ENCODE measurements around a stretch of chr9.

GRCh38 chr9:124125647-124126144 is 114.1 kb downstream of the LHX2 start:
- PRO-cap: no peak

DNA sequence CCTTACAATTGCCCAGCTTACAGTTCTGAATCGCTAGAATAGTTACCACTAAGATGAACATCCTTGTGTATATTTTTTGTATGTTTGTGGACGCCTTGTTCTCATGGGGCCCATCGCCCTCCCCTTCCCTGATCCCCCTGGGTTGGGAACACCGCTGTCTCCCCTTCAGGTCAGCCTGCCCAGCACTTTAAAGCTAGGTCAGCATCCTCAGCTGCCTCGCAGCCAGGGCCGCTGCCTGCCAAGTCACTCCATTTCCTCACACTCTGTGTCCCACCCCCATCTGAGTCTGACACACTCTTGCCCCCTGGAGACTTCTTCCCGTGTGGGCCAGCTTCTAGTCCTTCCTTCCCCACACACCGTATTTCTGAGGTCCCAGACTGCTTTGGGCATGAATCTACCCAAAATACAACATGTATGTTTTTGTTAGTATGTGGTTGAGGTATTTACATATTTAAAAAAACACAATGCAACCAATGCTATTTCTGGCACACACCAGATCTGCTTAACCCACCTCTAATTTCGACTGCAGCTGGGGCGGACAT is 120.5 kb upstream of the NEK6 start:
- PRO-cap: no peak

DNA sequence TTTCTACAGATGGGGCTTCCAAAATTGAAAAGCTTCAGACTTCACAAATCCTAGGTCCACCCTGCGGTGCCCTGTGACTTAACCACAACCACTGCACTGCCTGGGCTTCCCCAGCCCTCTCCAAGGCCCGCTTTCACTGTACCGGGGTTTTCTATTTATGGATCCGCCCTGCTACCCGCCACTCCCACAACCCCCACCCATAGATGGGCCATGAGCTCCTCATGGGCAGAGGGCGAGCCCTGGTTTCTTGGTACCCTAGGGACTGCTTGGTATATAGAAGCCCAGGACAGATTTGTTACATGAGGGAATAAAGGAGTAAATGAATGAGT is 39.9 kb upstream of the NEK6 start:
- PRO-cap: no peak

- PRO-cap: bidirectional peak, plus-strand start at chr9:124271317, minus-strand start at chr9:124271185
These were observed 13.2 kb downstream of the NEK6 start for GRCh38 chr9:124270721-124271504.

DNA sequence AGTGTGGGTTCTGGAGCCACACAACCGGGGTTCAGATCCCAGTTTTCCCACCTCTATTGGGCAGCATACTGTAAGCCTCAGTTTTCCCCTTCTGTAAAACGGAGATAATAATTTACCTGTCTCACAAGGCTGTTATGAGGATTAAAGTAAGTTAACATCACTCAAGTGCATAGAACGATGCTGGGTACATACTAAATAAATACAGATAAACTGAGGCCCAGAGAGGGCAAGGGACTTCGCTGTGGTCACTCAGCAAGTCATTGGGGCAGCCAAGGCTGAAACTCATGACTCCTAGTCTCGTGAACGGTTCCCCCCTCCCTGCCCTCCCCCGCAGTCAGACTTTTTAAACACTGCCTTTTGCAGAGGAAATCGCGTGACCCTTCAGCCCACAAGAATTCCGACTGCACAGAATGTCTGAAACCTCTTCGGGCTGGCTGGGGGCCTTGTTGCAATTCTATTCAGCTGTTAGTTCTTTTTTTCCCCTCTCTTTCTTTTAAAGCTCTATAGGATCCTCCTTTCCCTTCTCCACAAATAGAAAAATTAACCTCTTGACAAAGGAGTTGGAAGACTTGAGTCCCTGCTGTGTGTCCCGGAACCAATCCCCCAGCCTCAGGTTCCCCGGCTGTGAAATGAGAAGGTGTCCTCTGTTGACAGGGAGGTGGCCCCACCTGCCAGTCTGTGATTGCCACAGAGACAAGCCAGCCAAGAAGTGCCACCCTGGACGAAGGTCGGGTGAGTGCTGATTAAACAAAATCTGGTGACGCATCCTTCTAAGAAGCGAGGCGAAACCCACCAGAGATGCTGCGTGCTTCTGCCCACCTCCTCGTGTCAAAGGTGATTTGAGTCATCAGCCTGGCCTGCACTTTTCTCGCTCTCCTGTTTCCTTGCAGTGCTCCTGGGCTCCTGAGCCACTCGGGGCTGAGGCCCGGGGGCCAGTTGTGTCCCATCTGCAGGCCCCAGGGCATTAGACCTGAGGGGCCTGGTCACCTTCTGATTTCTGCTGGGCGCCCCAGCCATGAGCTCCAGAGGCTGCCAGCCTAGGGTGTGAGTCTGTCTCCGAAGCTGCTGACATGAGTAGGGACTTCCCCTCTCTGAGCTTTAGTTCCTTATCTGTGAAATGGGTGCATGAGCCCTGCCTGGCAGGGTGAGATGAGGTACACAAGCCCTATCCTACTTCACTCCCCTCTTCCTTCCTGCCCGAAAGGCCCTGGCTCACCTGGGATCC is 28.4 kb downstream of the NEK6 start:
- PRO-cap: bidirectional peak, plus-strand start at position 384 of the sequence, minus-strand start at position 259 of the sequence; bidirectional peak, plus-strand start at position 889 of the sequence, minus-strand start at position 611 of the sequence

- PRO-cap: no peak
These were observed 39.7 kb downstream of the NEK6 start for GRCh38 chr9:124297327-124298036.

DNA sequence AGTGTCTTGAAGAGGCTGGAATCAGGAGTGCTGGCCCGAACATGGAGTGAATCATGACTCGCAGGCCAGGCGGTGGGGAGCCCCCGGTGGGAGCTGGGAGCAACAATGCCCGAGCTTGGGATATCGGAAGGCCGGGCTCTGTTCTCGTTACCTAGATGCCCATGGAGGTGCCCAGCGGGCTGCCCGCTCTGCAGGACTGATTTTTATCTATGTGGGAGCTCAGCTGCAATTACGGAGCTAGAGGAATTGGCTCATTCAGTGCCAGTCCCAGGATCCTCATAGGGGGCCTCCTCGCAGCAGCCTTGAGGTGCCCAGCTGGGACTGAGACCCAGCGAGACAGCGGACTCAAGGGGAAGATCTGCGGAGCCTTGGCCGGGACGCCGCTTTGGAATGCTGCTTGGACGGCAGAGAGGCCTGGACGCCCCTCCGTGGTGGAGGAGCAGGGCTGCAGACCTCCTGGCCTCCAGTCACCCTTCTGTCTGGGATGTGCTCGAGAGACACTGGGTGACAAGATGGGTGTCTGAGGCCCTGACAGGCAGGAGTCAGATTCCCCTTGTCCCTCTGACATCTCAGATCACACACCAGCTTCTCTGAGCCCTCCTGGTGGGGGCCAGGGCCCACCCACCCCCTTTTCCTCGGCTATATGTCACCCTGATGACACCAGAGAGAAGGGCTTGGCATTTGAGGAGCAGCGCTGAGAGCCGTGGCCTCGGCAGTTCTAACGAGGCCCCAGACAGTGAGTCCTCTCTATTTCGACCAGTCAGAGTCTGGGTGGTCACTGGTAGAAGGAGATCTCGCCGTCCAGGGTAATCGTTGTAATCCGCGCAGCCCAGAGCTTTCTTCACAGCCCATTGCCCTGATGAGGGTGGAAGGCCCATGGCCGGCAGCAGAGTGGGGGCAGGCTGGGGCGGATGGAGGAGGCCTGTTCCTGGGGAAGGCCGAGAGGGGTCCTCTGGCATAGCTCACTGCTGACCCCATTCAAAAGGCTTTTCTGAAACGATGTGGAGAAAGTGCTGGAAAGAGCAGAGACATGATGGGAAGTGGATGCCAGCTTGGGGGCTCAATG is 70.4 kb downstream of the PSMB7 start:
- PRO-cap: bidirectional peak, plus-strand start at position 666 of the sequence, minus-strand start at position 474 of the sequence

- PRO-cap: no peak
These were observed 62.5 kb downstream of the PSMB7 start for GRCh38 chr9:124352470-124353354.

DNA sequence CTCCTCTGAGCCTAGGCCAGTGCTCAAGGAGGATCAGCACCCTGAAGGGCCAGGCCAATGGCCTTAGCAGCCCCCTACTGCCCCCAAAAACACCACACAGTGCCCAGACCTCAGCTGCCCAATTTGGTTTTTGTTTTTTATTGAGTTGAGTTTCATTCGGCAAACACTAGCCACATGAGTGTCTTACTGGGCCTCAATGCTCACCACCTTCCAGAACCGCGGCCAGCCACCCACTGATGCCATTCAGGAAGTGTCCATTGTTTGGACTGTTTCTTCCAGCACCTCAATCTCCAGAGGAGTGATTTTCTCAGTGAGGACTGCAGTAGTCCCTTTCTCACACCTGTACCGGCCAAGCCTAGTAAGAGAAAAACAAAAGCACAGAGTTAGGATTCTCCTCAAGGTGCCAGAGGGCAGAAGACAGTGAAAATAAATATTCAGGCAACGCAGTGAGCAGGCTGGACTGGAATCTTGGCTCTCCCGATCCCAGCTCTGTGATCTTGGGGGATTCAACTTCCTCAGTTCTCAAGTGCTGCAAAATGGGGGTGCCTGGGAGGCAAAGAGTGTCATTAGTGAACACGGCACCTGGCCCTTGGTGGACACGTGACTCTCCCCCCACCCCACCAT is 61.8 kb downstream of the PSMB7 start:
- PRO-cap: no peak

DNA sequence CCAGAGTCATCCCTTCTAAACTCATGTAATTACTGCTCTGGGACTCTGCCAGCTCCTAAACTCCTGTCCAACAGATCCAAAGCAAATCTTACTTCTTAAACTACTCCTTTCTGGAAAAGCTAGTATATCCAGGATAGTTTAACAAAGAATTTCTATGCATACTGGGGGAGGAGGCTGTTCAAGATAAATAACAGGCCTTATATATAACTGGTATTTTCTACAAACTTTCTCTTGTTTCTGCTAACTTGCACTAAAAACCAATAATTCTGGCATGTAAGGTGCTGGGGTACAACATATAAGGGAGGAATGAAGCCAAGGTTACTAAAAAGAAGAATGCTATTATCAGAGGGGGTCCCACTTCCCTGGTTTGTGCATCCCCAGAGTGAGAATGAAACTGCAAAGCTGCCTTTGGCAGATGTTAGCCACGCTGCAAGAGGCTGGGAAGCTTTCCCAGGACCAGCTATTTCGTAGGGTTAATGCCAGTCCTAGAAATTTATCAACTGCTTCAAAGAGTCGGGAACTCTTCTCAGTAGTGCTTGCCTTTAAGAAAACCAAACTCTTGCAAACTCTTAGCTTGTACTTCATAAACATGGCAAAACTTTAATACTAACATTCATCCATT is 87.3 kb upstream of the NR5A1 start:
- PRO-cap: no peak

- PRO-cap: no peak
These were observed 88.4 kb upstream of the NR5A1 start for GRCh38 chr9:124595495-124596096.

DNA sequence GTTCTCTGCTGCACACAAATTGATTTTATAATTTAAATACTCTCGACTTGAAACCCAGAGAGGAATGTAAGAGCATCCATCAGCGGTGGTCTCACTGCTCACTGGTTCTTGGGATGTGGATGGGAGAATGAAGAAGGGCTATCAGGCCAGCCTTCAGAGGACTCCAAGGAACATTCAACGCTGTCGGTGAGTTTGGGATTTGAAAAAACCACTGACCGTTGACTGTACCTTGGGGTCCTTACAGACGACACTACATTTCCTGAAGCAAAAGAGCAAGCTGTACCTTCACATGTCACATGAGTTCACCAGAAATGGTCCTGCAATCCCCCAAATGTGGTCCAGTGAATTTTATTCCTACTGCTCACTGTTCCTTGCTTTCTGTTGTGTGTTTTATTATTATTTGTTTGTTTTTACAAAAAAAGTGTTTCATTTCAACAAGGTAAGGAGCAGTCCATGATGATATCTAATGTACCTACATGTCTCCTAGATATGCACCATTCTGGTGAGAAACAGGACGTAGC is 78.7 kb downstream of the NR6A1 start:
- PRO-cap: no peak

DNA sequence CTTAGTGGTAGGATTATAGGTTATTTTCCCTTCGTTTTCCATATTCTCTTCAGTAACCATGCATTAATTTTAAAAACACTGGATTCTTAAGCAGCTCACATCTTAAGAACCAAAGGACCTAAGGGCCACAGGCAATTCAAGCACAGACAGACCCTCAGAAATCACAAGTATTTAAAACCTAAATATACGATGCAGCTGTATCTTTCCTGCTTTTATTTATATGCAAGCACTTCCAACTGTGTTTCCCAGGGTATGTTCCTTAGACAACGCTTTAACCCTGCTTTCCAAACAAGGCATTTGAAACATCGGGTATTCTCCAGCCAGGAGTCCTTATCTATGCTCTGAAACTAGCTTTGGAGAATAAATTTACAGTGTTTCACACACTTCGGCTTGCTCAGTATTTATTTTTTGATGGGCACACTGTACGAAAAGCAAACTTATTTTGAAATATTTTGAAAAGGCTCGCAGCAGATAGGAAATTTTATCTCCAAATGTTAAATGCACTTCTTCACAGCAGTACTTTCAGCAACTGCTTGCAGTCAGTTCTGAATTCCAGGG is 13.5 kb downstream of the NR6A1 start:
- PRO-cap: no peak

- PRO-cap: no peak
These were observed 1.2 kb upstream of the WDR38 start for GRCh38 chr9:124852066-124852458.

DNA sequence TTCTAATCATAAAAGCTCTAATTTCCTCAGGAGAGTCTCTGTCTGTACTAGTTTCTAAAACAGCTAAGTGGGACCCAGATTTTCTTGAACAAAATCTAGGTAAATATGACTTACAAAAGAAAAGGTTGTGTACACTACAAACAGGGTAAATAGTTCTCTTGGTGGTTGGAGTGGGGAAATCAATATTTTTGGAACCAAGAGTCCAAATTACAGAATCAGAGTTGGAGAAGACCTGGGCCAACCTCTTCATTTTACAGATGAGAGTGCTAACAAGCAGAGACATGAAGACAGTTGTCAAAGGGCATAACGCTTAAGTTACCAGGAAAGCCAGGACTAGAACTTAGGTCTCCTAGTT is 9.2 kb upstream of the GOLGA1 start:
- PRO-cap: no peak

DNA sequence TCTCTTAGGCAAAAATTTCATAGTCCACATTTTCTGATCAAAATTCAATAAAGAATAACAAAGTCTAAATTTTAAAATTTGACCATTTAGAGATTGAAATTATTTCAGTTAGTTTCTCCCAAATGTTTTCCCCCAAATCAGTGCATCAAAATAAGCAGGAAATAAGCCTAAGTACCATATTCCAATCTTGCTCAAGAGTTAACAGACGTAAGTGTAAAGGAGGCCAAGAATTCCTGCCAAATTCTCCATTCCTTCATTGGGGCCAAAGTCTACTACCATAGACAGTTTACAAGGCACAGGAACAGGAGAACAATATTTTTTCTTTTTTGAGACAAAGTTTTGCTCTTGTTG is 128.1 kb downstream of the MAPKAP1 start:
- PRO-cap: no peak

- PRO-cap: no peak
These were observed 121.3 kb downstream of the MAPKAP1 start for GRCh38 chr9:125585513-125586330.

DNA sequence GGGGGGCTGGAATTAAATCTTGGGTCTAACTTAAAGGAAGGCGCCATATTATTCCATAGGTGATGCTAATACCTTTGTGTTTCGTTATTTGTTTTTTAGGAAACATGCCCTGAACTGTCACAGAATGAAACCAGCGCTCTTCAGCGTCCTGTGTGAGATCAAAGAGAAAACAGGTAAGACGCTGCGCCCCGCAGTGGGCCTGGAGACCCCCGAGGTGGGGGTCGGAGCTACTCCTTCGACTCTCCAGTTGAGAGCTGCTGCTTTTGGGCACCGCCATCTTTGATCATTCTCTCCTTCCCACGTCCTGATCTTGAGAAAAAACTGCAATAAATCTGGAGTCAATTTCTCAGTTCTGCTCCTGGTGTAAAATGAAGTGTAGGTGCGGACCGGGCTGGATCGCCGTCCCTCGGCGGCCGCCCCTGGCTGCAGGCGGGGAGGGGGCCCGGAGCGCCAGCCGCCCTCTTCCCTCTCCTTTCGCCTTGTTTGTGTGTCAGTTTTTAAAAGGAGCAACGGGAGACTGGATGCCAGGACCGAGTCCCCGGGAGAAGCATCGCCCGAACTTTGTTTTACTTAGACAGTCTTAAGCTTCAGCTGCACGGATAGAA is 1.4 kb downstream of the PBX3 start:
- PRO-cap: unidirectional peak, minus-strand start at position 476 of the sequence

GRCh38 chr9:125820186-125820974 is 73.2 kb downstream of the PBX3 start:
- PRO-cap: no peak

DNA sequence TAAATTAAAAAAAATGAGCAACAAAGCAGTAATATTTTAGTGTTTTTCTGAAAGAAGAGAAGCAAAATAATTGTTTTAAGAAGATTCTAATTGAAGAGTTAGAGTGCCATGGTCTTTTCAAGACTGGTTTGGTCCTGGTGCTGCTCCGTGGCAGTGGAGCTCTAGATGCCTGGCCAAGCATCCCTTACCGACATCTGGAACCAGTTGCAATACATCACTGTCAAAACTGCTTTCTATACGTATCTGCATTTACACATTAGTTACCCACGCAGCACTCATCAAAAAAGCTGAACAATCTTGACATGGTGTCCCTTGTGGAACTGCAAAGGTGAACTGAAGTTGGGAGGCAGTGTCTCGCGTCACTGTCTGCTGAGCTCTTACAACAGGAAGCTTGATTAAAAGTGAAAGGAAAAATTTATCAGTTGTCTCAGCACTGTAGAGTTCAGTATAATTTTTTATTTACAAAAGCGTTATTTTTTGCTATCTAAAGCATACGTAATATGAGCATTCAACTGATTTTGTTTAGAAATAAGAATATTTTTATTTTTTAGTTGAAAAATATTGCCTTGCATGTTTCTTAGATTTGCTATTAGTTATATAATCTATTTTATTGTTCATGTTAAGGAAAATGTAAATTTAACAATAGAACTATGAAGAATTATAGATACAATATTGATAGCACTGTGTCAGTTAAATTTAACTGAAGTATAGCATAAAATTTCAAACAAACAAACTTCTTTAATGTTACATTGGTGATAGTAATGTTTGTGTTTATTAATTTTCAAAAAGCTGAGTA is 82.7 kb downstream of the PBX3 start:
- PRO-cap: unidirectional peak, minus-strand start at position 335 of the sequence